SK-N-DZ (cell line): ENCODE measurements around a stretch of chr10.

DNA sequence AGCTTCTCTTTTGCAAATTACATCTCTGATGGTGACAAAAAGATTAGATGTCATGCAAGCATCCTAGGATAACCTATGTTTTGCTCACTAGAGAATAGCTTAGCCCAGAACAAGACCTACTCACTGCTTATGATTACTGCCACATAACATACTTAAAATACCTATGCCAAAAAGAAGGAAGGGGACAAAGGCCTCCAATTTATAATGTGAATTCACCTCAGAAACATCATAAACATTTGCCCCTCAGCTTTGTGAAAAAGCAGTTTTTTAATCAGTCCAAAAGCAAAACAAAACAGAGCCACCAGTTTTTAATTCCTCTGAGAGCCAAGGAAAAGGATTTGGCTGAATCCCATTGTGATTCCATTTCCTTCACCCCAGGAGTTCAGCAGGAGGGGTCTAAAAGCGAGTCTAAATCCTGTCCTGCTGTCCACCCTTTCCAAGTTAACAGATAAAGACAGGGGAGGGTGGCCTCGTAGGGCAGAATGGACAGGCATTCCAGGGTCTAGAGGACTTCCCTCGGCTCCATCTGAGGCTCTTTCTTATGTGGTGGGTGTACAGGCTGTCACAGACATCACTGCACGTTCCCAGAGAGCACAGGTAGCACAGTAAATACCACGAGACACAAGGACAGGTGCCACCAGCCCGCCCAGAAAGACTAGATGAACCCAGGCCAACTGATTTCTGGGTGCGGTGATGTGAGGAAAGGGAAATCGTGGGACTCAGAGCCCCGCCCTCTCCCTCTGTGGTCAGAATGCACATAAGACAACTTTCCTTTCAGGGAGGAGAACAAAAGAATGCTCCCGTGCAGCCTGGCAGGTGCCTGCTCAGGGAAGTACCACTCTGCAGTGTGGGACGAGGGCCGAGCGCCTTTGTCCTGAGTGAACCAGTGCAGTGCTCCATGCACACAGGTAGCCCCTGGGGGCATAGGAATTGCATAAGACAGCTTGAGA lies 119.9 kb downstream of the ABLIM1 start:
RAMPAGE:
- cytosol, long total RNA = no peak
- nucleus, long total RNA = no peak

GRCh38 chr10:114628824-114629783 lies 29.0 kb downstream of the ABLIM1 start:
RAMPAGE:
- cytosol, long total RNA = no peak
- nucleus, long total RNA = no peak

DNA sequence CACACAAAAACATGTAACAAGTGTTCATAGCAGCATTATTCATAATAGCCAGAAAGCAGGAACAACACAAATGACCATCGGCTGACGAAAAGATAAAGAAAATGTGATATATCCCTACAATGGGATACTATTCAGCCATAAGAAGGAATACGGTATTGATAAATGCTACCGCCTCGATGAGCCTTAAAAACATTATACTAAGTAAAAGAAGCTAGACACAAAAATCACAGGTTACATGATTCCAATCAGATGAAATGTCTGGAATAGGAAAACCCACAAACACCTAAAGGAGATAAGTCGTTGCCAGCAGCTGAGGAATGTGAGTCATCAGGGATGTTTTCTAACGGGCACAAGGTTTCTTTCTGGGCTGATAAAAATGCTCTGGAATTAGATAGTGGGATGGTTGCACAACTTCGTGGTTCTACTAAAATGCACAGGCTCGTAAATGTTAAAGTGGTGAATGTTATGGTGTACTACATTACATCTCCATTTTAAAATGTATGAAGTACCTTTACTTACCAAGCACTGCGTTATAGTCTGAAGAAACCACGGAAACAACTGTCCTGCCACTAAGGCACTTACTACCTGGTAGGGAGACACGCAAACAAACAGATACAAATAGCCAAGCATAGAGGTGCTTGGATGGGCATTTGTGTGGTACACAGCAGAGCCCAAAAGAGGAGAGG lies 9.7 kb downstream of the ABLIM1 start:
RAMPAGE:
- cytosol, long total RNA = no peak
- nucleus, long total RNA = no peak

DNA sequence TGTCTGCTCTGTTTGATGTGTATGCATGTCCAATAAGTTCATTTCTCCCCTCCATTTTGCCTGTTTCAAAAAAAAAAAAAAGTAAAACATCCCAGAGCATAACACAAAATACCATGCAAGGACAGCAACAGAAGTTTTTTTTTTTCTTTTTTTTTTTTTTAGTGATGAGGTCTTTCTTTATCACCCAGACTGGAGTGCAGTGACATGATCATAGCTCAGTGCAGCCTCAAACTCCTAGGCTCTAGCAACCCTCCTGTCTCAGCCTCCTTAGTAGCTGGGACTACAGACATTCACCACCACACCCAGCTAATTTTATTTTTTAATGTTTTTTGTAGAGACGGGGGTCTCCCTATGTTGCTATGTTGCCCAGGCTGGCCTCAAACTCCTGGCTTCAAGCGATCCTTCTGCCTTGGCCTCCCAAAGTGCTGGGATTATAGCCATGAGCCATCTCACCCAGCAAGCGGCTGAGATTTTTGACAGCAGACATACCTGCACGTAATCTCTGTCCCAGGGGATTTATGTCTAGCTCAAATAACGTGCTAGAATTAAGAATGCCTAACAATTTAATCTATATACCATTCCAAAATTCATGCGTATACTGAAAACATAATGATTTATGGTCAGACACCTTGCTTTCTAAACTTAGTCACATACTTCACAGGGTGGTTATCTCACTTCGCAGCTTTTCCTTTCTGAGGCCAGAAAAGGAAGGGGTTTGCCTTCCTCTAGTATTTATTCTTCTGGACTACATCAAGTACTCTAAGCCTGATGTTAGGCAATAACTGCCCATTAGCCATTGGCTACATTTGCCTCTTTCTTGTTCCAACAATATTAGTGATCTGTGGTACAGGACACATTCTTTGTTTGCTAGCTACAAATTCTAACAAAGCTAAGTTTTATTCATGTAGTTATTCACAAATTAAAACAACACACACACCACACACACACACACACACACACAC lies 72.8 kb upstream of the FHIP2A start:
RAMPAGE:
- cytosol, long total RNA = no peak
- nucleus, long total RNA = no peak

RAMPAGE:
- cytosol, long total RNA = no peak
- nucleus, long total RNA = no peak
These were observed 69.6 kb upstream of the FHIP2A start for GRCh38 chr10:114751901-114752369.

DNA sequence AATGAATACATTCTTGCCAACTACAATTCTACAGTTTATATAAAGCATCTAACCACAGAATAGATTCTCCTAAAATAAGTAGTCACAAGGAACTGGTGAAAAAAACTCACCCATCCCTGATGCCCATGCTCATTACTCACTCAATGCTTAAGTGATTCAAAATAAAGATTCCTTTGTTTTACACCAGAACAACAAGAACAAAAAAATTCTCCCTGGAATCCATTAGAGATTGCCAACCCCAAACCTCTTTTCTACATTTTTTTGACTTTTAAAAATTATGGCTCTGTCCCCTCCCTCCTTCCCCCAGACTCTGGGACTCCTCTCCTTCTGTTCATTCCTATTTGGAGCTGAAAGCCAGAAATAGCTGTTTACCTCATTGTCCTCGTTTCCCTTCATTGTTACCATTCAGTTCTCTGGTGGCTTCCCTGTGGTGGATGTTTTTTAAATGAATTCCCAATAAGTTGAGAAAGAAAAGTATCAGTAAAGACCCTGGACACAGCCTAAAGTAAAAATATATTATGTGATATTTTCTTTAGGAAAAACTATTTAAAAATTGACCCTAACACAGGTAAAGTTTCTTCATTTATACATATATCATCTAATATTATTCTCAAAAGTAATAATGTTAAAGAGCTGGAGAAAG lies 63.2 kb upstream of the FHIP2A start:
RAMPAGE:
- cytosol, long total RNA = no peak
- nucleus, long total RNA = no peak

GRCh38 chr10:114766301-114766834 lies 55.2 kb upstream of the FHIP2A start:
RAMPAGE:
- cytosol, long total RNA = no peak
- nucleus, long total RNA = no peak

RAMPAGE:
- cytosol, long total RNA = no peak
- nucleus, long total RNA = no peak
These were observed 54.0 kb upstream of the FHIP2A start for GRCh38 chr10:114767598-114767994.

RAMPAGE:
- cytosol, long total RNA = no peak
- nucleus, long total RNA = no peak
These were observed 24.5 kb downstream of the FHIP2A start for GRCh38 chr10:114845882-114846581.

DNA sequence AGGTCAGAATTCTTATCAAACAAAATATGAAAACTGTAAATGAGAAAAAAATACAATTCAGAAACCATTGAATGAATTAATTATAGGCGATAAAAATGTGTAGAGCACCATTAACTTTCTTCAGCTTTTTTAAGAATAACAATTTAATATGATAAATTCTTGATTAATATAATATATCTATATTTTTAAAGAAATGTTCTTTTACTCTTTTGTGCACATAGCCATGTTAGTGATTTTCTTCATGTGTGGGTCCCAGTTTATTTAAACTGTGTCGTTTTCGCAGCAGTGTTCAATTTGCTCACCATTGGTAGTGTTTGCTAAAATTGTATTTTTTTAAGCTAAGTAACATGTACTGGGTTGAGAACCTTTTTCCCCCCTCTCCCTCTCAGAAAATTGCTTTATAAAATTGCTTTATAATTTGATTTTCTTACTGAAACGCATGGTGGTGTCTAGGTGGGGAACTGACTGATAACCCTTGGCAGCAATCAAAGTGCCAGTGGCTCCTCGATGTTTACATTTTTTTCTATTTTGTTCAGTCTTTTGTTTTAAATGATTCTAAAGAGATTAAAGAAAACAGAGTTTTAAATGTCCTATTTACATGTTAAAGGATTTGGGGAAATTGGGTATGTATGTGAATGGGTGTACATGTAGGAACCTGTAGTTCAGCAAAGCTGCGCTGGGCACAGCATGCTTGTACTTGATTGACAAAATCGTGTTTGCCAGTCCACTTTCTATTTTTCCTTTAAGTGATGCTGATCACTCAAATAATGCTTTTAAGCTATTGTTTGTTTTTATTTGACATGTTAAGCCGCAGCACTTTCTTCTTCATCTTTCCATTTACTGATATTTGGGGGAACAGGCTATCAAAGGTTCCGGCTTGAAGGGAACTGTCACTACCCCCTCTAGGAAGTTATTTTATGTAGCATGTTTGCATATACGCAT lies 40.7 kb downstream of the FHIP2A start:
RAMPAGE:
- cytosol, long total RNA = no peak
- nucleus, long total RNA = no peak

RAMPAGE:
- cytosol, long total RNA = no peak
- nucleus, long total RNA = no peak
These were observed 216.1 kb downstream of the GFRA1 start for GRCh38 chr10:116056727-116057450.

DNA sequence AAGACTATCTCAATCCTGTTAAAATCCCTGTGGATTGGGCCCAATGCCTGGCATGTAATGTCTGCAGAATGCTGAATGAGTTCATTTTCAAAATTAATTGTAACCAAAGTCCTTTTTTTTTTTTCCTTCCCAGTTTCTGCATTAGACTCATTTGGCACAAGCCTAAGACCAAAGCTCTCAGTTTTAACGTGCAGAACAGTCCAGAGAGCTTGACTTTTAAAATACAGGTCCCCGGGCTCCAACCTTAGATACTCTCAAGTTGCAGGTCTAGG lies 105.6 kb downstream of the GFRA1 start:
RAMPAGE:
- cytosol, long total RNA = no peak
- nucleus, long total RNA = no peak

DNA sequence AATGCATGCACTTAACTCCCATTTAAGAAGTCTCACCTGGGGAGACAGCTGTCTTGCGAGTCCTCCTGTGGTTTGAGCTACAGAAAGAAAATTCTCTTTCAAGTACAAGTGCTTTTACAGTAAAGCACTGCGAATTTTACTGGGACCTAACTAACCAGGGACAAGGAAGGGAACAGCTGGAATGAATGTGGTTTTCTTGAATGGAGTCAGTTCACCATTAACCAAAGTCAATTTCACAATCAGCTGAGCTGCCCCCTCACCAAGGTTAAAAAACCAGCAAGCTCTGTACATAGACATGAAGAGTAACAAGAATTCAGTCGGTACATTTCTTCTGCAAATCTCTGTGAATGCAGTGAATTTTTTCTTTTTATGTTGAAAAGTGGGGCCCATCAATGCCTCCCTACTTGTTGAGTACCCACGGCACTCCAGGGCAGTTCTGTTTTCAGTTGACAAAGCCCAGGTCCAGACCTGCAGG lies 56.3 kb downstream of the GFRA1 start:
RAMPAGE:
- cytosol, long total RNA = no peak
- nucleus, long total RNA = no peak

DNA sequence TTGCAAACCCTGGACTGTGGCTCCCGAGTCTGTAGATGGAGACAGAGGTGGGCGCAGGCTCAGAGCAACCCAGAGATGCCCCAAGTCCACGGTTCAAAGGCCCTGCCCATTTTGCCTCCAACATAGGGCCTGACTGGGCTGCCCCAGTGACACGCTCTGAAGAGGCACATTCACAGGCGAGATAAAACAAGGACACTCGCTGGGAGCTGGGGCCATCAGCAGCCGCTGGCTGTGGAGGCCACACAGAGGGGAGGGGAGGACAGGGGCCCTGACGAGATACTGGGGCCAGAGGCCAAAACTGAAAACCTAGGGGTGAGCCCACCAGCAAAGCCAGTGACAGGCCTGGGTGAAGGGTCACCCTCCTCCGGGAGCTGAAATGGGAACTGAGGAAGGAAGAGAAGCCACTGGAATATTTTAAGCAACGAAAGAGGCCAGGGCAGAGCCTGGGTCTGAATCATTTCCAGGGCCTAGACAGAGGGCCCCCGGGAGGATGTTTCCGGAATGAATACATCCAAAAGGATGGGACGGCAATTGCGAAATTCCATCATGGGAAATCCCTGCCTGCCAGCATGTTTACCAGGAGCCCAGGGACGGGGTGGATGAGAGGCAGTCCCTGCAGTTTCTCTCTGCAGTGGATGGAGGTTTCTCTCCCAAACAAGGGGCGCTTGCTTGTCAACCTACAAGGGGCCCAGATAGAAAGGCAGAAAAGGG lies 28.9 kb upstream of the HSPA12A start:
RAMPAGE:
- cytosol, long total RNA = no peak
- nucleus, long total RNA = no peak

GRCh38 chr10:117126346-117126566 lies 11.8 kb downstream of the VAX1 start:
RAMPAGE:
- cytosol, long total RNA = no peak
- nucleus, long total RNA = no peak

RAMPAGE:
- cytosol, long total RNA = no peak
- nucleus, long total RNA = no peak
These were observed 416 bp downstream of the VAX1 start for GRCh38 chr10:117137491-117138216.

DNA sequence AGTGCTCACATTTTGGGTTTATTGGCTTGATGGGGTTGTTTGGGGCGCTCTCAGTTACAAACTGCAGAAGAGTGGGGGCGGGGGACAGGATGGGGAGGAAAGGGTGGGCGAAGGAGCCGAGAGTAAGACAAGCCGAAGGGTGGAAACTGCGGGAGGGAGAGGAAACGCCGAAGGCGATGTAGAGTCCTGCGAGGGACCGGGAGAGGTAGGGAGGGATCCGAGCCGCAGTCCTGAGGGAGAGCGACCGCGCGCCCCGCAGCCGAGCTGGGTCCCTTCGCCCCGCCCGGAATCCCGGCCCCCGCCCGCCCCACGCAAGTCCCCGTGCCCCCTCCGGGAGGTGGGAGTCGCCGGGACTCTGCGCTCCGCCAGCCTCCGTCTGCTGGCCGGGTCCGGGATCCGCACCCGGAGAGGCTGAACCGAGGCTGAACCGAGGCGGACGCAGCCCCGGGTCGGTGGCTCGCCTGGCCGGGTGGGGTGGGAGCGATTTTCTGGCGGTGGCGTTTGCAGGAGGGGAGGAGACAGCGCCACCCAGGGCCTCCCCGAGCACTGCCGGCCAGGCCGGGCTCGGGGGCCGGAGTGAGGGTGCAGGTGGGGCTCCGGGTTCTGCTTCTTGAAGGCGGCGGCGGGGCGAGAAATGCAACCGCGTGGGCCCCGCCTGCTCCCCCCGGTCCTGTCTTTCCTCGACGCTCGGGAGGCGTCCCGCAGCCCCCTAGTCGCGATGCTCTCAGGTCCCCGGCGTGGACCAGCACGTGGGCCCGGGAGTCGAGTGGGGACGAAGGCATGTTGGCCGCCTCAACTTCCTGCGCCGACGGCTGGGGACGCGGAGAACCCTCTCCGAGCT lies 24.9 kb upstream of the VAX1 start:
RAMPAGE:
- cytosol, long total RNA = no peak
- nucleus, long total RNA = no peak

DNA sequence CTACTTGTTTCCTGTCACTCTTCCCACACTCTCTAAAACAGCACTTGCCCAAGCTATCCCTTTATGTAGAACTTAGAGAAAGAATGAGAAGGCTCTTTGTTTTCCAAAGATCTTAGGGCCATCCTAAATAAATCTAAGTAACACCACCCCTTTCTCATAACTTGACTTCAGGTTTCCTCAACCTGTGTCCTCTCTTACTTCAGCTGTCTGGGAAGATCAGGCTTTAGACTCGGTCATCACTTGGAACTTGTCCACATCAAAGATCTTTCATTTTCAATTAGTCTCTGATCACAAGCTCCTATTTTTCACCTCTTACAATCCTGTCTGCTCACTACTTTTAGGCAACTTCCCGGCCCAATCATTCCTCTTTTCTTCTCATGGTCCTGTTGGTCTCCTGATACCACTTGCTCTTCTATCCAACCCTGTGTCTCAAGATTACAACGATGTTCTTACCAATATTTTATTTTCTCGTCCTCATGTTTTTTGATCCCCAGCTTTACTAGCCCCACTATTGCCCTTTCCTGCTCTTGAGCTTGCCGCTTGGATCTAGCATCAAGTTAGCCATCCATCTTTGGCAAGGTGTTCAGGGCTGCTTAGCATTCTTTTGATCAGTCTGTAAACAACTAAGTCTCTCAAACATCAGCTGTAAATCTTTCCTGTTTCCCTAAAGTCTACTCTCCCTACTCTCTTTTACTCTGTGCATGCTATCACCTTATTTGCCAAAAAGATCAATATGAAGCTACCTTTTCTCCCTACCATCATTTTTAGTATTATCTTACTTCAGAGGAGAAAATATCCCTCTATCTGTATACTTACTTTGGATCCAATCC lies 45.6 kb downstream of the SLC18A2 start:
RAMPAGE:
- cytosol, long total RNA = no peak
- nucleus, long total RNA = no peak

GRCh38 chr10:117531857-117533220 lies 10.2 kb upstream of the EMX2 start:
RAMPAGE:
- cytosol, long total RNA = no peak
- nucleus, long total RNA = no peak

RAMPAGE:
- cytosol, long total RNA = no peak
- nucleus, long total RNA = no peak
These were observed 9.1 kb upstream of the EMX2 start for GRCh38 chr10:117533403-117533867.